Natural killer cell (primary cell): ENCODE measurements around the gene RIC3.

GRCh38 chr11:7890404-7891269, 40.4 kb downstream of the OR10A6 start:
- PRO-cap: no peak

DNA sequence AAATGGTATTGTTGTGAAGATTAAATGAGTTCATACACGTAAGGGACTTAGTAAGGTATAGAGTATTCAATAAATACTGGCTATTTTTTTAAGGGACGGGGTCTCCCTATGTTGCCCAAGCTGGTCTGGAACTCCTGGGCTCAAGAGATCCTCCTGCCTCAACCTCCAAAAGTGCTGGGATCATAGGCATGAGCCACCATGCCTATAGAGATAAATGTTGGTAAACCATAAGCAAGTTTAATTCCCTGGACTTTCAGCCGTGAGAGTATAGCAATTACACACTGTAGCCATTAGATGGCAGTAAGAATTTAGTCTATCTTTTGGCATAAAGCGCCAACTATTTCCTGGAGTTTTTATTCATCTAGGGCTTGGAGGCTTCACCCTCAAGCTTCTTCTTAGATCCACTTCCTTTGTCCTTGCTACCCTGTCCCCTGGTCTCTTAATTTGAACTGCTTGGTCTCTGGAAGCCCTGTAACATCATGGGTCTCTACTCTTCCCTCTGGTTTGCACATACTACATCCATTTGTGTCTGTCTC, 38.3 kb downstream of the OR10A6 start:
- PRO-cap: no peak

DNA sequence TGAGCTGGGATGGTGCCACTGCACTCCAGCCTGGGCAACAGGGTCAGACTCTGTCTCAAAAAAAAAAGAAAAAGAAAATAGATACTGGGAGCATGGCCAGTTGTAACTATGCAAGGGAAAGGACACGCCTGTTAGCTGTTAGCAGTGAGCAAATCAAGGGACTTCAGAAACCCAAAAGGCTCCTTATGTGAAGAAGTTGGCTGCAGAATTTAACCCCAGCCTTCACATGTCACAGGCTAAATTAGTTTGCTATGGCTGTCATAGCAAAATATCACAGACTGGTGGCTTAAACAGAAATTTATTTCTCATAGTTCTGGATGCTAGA, 34.5 kb downstream of the OR10A6 start:
- PRO-cap: no peak

DNA sequence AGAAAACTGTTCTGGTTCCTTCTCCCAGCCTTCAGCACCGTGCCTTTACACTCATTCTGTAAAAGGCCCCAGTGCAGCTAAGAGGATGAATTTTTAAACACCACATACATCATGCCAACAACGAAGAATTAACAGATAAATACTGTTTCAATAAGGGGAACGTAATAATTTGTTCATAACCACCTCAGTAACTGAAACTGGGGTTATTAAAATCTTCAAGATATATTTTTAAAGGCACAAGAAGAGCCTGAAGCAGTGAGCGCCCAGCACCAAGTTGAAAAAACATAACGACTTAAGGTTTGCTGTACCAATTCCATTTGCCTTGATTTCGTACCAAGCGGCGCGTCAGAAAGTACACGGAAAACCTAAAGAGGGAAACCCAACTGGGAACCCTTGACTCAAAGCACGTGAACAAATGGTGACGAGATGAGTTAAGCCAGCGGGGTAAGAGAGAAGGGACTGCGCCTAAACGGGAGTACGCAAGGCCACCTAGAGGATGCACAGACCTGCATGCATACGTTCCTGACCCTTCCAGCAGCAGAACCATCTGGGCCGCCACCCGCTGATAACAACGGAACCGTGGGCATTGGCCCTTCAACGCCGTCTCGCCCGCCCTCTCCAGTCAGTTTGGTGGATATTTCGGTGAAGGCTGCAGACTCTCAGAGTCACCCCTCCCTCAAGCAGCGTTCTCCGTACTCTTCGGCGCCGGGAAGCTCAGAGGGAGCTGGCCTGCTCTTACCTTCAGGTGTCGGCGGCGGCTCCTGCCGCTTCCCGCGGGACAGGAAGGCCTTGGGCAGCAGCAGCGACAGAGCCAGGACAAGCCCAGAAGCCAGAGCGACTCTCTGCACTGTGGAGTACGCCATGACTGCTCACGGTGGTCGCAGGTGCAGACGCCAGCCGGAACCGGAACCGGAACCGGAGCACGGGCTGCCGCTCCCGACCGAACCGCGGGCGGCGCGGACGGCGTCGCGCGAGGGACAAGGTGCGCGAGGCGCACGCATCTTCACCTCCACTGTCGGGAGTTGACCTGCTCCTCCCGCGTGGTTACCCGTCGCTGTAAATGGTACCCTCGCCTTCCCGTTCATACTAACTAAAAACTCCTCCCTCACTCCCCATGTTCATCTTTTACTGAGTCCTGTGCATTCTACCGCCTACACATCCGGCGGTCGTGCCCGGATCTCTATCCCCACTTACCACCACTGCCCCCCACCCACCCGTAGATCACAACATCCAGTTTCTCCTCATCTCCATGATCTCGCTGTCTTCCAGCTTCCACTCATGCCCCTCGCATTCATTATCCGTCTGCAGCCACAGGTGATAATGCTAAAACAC, at the start of gene RIC3:
Gene RIC3, minus strand, starts transcription at position 899 of the 1,332 bp plus-strand sequence.
- PRO-cap: no peak

DNA sequence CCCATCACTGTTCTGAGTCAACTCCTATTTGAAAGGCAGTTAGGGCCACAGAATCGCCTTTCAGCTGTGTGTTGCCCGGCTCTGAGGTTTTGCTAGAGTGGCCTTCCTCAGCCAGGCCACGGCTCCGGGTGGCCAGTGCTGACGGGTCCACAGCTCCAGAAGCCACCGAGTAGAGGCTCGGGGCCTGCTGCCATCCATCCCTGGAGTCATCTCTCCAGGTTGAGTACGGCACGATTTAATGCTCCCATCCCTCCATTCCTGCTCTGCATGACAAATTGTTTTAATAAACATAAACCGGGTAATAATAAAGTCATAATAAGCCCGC, 51.5 kb upstream of the LMO1 start:
- PRO-cap: no peak

- PRO-cap: no peak
These were observed 23.4 kb upstream of the STK33 start for GRCh38 chr11:8617300-8618042.

DNA sequence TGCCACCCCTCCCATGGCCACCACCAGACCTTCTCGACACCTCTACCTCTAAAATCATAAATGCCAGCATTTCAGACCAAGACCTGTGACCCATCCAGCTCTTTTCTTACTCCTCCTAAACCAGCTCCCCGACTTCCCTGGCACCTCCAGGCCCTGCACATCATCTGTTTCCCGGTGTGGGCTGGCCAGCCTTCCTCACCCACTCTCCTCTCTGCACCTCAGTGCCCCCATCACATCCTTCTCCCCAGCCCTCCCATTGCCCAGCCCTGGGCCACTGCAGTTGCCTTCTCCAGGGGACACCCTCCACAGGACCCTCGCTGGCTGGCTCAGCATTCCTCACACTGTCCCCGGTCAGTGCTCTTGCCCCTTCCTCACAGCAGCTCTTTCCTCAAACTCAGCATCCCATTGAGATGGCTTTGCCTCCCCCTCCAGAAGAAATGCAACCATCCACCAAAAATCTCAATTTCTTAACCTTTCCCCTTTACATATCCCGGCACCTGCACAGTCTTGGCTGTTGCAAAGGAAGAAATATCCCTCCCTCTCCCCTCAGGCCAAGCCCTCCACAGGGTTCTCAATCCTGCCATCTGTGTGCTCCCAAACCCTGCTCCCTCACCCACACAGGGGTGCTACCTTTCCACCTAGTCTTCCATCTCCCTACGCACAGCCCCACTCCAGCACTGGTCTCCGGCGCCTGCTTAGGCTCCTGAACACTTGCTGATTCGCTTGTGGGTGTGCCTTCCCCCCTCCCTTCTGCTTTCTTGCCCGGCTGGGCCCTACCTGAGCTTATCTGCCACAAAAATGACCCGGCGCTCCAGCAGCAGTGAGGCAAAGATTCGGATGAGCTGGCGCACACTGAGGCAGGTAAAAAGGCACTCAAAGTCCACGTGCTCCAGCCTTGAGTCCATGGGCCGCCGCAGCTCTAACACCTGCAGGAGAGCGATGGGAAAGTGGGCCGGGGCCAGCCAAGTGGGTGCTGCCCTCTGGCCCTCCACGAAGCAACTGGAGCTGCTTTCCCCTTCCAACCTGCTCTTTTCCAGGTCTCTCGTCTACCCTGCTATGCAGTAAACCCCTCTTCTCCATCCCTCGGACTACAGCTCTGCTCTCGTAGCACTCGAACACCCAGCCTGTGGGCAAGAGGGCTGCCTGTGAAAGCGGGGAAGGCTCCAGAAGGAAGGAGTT, 19.6 kb downstream of the RPL27A start:
- PRO-cap: no peak

DNA sequence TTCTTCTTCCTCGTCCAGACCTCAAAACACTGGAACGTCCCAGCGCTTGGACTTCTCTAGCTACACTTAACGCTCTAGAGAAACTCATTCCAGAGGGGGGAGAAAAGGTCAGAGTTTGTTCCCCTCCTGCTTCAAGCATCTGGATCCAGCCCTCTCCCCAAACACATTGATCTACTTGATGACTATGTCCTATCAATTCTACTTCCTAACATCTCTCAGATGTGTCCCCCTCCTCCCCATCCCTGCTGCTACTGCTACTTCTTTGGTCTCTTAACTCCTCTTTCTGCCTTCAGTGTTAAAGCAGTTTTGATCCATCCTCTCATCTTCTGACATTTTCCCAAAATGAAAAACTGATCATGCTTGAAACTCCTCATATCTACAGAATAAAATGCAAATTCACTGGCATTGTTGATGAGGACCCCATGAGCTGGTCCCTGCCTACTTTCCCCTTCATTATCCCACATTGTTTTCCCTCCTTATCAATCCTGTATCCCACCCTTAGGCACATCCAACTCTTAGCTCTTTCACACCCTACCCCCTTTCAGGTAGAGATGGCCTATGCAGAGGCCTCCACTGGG, 55.9 kb downstream of the RPL27A start:
- PRO-cap: no peak

GRCh38 chr11:8739049-8739683, 56.6 kb downstream of the RPL27A start:
- PRO-cap: no peak

- PRO-cap: no peak
These were observed 43.9 kb downstream of the DENND2B start for GRCh38 chr11:8766172-8767441.

- PRO-cap: no peak
These were observed 23.2 kb downstream of the DENND2B start for GRCh38 chr11:8787305-8787740.

DNA sequence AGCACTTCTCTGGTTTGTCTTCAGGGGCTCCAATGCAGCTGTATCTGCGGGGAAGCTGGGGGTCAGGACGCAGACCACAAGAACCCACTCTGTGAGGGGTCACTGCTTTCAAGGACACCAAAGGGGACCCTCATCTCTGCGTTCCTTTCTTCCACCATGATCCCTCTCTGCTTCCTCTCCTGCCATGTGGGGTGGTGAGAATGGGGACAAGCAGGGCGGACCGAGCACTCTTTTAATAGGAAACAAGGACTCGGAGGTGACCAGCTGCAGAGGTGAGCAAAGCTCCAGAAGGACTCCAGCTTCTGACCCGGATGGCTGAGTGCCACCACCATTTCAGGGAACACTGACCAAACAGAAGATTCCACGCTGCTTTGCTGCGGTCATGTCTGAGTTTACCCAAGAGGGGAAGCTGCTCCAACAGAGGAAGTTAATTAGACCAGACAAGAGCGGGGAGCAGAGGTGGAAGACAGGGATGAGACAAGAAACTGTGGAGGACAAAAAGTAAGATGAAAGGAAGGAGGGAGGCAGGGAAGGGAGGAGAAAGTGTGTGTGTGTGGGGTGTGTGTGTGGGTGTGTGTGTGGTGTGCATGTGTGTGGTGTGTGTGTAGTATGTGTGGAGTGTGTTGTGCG, 18.0 kb upstream of the DENND2B start:
- PRO-cap: no peak

GRCh38 chr11:8867059-8867400, 44.0 kb upstream of the AKIP1 start:
- PRO-cap: no peak

DNA sequence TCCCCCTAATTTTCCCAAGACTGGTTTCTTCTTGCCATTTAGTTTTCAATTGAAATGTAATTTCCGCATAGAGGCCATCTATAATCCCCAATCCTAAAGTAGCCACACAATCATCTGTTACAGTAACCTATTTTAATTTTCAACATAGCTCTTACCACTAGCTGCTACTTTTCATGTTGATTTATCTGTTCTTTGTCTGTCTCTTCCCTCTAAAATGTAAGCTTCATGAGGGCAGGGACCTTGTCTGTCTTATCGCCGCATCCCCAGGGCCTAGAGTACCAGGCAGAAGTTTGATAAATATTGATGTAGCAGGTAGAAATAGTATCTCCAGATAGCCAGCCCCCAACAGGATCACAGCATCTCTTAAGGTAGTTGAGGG, 14.9 kb upstream of the NRIP3 start:
- PRO-cap: no peak

GRCh38 chr11:9060934-9061133, 30.6 kb downstream of the SCUBE2 start:
- PRO-cap: no peak

- PRO-cap: no peak
These were observed 2.4 kb downstream of the SCUBE2 start for GRCh38 chr11:9088871-9089528.

DNA sequence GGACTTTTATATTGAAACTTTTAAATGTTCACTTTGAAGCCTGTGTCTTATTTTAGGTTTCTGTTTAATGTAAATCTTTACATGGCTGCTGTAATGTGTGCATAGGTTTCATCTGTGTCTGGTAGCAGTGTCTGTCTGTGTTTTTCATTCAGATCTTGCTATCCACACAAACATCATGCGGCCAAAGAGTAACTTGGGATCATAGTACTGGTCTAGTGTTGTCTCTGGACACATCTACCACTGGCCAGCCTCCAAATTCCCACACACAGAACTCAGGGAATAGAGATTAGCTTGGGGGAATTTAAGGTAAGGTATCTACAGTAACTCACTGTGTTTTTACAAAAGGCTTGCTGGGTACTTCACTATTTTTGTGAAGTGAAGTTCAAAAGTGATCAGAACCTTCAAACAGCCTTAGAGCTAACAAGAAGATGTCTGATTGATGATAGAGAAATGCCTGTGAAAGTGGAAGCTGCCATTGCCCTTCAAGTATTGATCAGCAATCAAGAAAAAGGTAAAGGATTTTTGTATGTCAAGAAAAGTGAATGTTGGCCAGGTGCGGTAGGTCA, 32.0 kb upstream of the ZNF143 start:
- PRO-cap: no peak

DNA sequence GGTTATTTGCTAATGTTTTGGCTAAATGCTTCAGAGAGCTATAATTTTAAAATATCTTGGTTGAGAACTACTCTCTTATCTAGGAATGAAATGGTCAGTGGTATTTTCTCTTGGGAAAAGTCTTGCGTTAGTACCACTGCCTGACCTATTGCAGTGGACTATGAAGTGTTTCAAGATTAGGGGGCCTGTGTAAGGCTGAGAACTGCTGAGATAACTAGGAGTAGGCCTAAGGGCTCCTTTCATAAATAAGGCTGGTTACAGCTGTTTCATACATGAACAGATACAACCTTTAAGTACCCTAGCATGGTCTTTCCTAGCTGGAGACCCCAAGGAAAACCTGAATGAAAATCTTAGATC, 6.8 kb upstream of the WEE1 start:
- PRO-cap: no peak

DNA sequence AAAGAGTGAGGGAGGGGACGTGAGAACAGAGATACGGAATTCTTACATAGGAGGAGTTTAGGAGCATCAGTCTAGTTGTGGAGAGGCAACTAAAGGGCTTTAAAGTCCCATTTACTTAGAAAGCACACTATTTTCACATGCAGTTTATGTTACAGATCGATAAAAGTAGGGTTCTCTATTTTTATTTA, 2.7 kb upstream of the WEE1 start:
- PRO-cap: no peak

DNA sequence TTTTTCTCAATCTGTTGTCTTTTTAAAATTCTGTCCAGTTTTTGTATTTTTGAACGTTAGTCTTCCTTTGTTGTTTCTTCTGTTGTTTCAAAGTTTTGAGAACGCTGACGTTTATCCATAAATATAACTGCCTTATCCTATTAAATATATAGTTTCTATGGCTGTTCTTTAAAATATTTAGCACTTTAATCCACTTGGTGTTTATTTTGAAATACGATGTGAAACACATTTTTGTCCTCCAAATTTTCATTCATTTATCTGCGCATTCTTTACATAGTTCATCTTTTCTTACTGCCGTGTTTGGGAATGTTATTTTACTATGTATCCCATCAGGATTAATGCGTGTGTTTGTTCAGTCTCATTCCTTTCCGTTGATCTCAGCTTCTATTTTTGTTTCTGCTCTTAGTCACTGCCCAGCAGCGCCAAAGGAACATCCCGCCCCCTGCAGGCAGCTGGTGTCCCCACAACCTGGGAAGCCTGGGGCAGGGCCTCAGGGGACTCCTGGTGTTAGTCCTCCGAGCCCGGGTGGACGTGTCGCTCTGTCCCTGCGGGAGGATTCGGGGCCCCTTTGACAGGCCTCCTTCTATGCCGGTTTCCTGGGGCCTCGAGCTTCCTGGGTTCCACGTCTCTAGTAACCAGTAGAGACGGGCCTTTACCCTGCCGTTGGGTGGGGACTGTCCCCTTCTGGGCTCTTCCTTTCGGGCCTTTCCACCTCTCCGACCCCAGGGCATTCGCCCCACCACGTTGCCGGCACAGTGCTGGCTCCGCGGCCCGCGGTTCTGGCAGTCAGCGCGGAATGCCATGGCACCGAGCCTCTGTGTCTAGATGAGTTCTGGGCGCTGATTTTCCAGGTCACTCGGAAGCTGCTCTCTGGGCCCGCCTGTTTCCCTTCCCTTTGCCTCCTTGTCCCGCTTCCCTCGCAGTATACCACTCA, 39.7 kb downstream of the WEE1 start:
- PRO-cap: bidirectional peak, plus-strand start at position 631 of the sequence, minus-strand start at position 386 of the sequence